PC-3 (cell line): ENCODE results near the gene EML6.

GRCh38 chr2:54457365-54458189 is 1.4 kb downstream of the SPTBN1 start:
- RAMPAGE, long total RNA: no peak

DNA sequence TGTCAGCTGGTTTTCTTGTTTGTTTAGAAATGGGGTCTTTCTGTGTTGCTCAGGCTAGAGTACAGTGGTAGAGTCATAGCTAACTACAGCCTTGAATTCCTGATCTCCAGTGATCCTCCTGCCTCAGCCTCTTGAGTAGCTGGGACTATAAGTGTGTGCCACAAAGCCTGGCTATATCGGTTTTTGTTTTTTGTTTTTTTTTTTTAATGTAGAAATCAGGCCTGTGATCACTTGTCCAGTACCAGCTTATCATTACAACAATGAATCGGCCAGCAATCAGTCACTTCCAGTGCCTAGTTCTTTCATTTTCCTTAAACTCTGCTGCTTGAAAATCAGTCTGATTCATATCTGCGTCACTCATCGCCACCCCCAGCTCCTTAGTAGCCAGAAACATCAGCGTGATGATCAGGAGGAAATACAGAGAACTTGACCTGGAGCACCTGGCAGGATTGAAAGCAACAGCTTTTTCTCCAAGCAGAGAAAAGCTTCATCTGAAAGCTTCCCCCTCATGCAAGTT is 75.3 kb downstream of the SPTBN1 start:
- RAMPAGE, long total RNA: no peak

DNA sequence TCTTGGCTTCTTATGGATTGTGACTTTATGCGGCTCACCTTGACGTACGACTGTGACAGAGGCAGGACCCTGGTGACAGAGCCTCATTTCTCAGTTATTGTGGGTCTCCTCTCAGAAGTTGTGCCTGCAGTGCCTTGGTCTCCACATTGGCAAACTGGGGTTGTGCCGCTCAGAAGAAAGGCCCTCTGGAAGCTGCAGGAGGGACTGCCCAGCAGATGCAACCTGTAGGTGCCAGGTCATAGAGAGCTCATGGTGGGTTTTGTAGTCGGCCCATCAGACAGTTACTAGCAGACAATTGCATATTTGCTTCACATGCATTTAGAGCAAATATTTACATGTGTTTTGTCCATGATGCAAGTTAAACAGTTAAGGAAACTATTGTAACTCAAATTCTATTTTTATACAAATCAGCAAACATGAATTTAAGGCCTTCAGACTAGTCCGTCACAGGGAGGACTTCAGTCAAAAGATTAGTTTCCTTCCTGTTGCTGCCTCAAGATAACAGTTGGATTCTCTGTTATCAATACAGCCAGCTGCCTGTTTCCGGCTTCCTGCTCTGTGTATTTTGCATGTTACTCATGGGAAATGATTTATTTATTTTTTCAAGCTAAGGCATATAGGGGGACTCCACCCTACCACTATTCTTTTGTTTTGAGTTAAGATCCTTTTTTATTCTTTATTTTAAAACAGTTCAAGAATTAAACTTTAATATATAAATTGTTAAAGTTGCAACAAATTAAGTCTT is 133.3 kb downstream of the SPTBN1 start:
- RAMPAGE, long total RNA: no peak

GRCh38 chr2:54611822-54612566 is 111.5 kb upstream of the EML6 start:
- RAMPAGE, long total RNA: no peak

DNA sequence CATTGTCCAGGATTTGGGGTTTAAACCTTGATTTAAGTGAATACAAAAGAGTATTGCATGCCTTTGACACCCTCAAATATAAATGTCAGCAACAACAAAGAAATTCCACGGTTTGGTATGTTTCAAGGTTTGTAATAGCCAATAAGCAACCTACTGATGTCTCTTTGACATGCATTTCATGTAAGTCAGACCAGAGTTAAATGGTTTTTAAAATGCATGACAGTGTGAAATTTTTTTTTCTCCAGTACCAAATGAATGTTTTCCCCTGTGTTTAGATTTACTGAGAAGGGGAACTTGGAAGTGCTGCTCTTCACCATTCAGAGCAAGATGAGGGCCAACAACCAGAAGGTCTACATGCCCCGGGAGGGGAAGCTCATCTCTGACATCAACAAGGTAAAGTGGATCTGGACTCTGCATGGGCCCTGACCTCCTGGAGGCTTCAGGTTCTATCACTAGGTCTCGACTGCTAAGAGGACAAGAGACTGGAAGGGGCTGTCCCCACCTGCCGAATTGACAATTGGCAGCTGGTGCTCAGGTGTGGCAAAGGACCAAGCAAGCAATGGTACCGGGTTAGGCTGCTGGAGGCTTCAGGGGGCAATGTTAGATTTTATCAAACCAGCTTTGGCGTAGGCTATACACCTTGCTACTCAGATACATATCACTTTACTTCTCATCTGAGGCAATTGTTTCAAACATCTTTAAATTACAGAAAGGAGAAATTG is 100.1 kb upstream of the EML6 start:
- RAMPAGE, long total RNA: no peak

- RAMPAGE, long total RNA: no peak
Measured at GRCh38 chr2:54625853-54626316, 97.6 kb upstream of the EML6 start.

DNA sequence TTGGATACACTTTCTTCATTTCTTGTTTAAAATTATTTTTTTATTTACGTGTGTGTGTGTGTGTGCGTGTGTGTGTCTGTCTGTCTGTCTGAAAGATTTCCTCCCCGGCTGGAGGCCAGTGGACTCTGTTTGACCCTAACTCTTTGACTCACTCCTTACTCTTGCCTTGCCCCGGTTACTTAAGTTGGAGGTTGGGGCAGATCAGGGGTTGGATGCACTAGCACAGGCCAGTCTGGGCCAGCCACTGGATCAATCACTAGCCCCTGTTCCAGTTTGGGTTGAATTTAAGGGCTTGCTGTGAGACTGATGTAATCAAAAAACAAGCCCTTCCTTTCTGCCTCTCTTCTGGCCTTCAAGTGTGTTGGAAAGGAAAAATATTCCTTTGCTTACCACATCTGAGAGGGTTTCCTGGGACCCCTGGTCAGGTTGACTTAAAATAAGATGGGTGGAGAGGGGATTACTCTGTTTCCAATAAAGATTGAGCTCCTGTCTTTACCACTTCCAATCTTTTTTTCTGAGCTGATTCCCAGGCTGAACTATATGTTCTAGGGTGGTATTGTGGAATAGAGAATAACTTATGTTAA is 90.0 kb upstream of the EML6 start:
- RAMPAGE, long total RNA: no peak

DNA sequence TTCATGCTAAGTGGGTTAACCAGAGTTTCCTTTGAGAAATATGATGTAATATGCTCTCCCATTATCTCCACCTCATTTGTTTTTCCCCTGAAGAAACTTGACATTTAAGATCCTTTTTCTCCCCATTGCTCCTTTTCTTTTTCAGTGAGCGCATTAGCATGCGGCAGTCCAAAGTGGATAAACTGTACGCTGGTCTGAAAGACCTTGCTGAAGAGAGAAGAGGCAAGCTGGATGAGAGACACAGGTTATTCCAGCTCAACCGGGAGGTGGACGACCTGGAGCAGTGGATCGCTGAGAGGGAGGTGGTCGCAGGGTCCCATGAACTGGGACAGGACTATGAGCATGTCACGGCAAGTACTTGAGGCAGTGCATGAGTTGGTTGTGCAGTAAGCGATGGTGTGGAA is 74.6 kb upstream of the EML6 start:
- RAMPAGE, long total RNA: no peak

DNA sequence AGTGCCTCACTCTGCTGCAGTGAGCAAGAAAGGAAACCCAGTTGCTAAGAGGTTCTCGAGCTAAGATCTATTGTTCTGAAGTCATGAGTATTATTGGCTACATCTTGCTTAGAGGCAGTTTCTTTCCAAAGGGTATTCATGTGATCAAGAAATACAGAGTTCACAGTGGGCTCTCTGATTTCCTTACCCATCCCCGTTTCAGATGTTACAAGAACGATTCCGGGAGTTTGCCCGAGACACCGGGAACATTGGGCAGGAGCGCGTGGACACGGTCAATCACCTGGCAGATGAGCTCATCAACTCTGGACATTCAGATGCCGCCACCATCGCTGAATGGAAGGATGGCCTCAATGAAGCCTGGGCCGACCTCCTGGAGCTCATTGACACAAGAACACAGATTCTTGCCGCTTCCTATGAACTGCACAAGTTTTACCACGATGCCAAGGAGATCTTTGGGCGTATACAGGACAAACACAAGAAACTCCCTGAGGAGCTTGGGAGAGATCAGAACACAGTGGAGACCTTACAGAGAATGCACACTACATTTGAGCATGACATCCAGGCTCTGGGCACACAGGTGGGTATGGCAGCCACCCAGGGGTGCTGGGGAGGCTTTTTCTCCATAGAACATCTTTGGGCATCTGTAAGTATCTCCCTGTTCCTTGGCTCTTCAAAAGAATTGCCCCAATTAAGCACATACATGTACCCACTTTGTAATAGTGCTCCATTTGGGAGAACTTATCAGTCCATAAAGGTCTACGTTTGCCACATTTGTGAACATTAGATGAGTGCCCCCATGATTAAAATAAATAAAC is 73.8 kb upstream of the EML6 start:
- RAMPAGE, long total RNA: no peak

DNA sequence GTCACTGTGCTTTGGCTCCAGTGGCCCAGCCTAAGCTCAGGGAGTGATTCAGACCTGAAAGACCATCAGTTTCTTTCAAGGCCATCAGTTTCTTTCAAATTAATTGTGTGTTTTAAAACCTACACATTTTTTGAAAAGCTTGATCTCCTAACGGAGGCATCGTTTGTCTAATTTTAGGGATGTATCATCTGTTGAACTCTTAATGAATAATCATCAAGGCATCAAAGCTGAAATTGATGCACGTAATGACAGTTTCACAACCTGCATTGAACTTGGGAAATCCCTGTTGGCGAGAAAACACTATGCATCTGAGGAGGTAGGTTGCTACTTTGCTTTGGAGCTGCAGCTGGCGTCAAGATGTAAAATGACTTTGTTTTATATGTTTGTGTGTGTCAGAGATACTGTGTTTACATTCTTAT is 68.6 kb upstream of the EML6 start:
- RAMPAGE, long total RNA: no peak

- RAMPAGE, long total RNA: no peak
Measured at GRCh38 chr2:54709032-54710123, 14.1 kb upstream of the EML6 start.

- RAMPAGE, long total RNA: no peak
Measured at GRCh38 chr2:54723042-54723999, at the start of gene EML6. EML6 (plus strand) TSS chr2:54723662.

GRCh38 chr2:54757383-54758011 is 34.0 kb downstream of the EML6 start:
- RAMPAGE, long total RNA: no peak

DNA sequence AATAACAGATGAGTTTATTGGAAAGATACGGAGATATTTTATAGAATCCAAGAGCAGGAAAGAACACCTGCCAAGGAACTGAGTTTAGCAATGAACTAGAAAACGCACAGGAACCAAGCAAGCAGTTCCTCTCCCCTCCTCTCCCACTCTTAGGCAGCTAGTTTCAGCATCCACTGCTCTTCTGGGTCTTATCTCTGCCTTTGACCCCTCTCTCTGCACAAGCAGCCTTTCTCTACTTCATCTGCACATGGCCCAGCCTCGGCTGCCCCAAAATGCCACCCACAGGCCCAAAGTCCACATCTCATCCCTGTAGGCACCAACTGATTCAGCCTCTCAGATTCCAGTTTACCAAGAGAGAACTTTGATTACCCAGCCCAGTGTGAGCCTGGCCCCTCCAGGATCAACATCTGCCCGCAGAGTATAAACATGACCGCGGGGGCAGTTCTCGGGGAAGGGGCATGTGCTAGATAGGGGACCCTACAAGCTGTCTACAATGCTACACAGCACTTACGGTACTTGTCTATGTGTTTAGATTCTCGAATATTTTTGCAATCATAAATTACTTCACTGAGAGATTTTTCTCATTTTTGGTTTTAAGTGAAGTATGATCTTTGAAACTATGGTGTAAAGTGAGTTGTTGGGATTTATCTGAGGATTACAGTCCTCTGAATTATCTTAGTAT is 141.7 kb downstream of the RTN4 start:
- RAMPAGE, long total RNA: no peak

DNA sequence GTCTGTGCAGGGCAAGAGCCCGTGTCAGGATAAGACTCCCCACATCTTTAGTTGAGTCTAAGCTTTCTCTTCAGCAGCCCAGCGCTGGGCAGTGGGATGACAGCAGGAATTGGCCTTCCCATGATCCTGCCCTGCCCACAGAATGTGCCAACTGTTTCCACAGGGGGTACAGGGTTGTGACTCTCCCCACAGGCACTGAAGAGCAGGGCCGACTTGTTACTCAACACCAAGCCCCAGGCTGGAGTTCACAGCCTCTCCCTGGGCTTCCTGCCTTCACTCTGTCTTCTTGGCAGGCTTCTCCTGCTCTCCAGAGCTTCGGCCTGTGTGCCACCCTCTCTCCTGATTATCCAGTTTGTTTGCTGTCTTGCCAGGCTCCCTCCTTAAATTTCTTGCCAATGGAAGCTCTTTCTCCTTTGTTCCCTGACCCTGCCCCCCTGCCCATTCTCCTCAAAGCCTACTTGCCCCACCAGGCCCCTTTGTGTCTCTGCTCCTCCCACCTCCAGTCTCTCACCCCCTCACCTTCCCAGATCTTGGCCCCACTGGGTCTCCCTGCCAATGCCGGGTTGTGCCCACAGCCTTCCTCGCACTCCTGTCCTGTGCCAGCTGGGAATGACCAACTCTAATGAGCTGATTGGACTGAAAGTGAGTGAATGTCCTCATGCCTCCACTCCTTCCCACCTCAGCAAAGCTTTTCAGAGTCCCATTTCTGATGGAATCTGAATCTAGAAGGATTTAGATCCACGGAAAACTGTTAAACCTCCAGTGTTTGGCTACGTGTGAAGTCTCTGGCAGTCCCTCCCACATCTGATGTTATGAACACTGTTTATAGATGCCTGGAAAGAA is 104.3 kb downstream of the RTN4 start:
- RAMPAGE, long total RNA: no peak

DNA sequence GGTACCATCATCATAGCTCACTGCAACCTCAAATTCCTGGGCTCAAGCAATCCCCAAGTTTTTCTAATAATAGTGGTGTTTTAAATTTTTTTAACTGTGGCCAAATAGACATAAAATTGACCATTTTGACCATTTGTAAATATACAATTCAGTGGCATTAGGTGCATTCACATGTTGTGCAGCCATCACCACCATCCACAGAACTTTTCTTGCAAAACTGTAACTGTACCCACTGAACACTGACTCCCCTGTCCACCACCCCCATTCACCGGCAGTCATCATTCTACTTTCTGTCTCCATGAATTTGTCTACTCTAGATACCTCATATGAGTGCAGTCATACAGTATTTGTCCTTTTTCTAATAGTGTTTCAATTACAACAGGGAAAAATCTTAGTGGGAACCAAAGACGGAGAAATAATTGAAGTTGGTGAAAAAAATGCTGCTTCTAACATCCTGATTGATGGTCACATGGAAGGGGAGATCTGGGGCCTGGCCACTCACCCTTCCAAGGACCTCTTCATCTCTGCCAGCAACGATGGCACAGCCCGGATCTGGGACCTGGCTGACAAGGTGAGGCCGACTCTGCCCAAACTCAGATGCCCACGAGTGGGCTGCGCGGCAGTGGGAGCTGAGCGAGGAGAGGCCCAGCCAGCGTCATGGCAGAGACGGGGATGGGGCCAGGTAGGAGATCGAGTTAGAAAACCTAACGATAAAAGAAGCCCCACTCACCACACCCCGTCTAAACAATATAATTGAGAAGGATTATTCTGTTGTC is 87.9 kb downstream of the RTN4 start:
- RAMPAGE, long total RNA: no peak

GRCh38 chr2:55010829-55011433 is 39.3 kb downstream of the RTN4 start:
- RAMPAGE, long total RNA: no peak

- RAMPAGE, long total RNA: no peak
Measured at GRCh38 chr2:55024040-55024495, 26.2 kb downstream of the RTN4 start.

GRCh38 chr2:55048435-55048865 is 1.8 kb downstream of the RTN4 start:
- RAMPAGE, long total RNA: no peak

- RAMPAGE, long total RNA: no peak
Measured at GRCh38 chr2:55097402-55098149, 47.3 kb upstream of the RTN4 start.